Hair follicular keratinocyte (primary cell): Measurements from ENCODE around the genes DAGLA and MYRF.

DNA sequence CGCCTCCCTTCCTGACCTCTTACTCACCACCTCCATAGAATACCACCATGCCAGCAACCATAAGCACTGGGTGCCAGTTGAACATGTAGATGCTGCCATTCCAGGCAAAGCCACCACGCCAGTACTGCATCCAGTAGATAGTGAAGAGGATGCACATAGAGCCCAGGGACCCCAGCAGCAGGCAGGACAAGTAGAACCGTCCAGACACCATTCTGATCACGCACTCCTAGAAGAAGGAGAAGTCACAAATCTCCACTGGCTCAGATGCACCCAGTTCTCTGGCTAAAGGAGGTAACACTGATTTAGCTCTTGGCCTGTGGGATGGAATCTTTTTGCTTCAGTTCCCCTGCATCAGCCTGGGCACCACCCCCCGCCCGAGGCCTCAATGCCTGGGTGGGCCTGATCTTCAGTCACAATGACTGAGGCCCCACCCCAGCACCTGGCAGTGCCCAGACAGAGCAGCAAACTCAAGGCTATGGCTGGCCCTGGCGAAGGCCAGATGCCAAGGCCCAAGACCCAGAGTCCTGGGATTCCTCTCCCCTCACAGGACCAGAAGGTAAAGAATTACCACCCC, 5.1 kb downstream of the CYB561A3 start:
- RAMPAGE, long total RNA, result no peak

DNA sequence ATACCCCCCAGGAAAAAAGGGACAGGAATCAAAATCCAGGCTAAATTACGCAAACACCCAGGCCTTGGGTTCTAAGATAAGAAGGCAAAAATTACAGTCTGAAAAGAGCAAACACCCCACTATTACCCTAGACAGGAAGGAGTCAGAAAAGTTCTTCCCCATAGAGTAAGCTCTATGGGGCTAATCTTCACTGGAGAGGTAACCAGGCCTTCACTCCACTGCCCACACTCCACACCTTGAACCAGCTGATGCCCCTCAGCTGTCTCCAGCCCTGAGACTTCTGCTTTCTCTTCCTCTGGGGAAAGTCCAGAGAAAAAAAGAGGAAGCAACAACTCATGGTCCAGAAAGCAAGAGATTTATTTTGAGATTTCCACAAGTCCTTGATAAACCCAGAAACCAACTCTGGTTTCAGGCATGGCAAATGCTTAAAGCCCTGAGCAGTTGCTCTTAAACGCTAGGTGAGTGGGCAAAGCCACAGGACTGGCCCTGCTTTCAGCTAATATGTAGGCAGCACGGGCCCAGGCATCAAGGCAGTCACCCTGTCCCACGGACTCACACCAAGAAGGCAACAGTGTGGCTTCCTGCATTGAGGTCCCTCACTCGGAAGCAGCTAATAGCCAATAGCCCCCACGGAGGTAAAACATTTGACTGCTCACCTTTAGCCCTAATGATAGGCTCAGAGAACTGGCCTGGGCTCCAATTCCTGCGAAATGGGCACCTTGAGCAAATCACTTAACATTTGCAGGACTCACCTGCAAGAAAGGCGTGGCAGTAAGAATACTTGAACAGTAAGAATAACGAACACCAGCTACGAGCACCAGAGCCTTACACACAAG, 4.4 kb downstream of the CYB561A3 start:
- RAMPAGE, long total RNA, result no peak

DNA sequence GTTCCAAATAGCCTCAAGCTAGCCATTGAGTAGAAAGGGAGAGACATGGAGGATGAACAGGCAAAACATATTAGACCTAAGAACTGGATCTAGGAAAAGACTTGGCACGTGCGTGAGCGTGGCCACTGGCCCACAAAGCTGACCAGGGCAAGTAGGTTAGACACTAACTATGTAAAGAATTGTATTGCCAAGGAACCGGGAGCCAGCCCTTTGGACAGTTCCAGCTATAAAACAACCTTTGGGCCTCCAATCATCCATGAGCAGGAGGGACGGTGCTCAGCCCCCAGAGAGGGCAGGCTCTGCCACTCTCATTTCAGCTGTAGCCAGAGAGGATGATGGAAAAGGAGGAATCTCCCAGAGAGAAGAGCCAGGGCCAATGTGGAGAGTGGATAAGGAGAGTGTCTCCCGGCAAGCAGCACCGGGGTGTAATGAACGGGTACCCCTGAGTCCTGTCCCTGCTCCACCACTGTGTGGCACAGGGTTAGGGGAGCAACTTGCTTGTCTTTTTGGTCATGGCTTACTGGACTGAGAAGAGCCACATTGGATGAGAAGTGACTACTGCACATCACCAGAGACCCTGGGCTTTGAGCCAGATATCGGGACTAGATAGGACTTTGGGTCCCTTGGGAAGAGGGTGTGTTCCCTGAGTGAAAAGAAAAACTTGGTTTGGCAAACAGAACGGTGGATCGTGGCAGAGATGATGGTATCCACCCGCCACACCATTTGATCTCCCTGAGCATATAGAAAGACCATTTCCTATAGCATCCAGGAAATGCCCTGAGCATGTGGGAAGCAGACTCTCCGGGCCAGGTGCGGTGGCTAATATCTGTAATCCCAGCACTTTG, 24.5 kb downstream of the SDHAF2 start:
- RAMPAGE, long total RNA, result no peak

DNA sequence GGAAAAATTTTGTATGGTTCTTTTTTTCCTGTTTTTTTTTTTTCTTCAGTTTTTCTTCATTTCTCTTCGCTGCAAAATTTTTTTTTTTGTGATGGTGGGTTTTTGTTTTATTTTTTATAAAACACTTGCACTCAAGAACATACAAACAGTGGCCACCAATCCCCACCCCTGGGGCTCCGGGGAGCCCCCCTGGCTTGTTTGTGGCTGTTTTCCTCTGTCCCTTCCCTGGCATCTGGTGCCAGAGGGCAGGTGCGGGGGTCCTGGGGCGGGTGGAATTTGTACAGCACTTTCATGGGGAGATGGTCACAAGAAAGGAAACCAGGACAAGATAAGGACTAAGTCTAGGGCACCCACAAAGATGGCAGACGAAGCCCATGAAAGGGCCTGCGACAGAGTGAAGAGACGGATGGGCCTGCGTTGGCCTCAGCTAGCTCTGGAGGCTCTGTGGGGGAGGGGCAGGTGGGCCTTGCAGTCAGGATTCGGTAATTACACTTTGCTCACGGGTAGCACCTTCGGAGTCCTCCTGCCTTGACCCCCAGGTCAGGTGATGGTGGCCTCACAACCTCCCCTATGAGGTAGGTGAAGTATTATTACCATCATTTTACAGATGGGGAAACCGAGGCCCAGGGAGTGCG, 7.0 kb downstream of the LRRC10B start:
- RAMPAGE, long total RNA, result no peak

DNA sequence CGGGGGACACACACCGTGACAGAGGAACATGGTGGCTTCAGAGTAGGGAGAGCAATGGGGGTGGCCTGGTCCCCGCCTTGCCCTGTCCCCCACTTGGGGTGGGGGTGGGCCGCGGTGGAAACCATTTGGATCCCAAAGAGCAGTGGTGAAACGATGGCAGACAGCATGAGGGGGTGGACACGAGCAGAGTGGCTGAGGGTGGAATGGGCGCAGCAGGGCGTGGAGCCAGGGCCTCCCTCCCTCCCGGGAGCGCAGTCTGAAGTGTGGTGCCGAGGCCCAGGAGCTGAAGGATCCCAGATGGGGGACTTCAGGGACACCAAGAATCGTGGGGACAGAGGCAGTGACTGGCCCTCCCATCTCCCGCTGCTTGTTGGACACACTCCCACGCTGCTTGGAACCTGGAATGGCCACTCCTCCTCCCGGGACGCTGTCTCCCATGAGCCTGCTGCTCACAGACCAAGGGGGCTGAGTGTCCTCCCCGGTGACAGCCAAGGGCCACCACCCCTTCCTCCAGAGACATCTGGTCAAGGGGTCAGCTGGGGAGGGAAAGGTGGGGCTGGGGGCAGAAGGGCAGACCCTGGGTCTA, 26.8 kb downstream of the LRRC10B start:
- RAMPAGE, long total RNA, result no peak

- RAMPAGE, long total RNA, result no peak
Measured at GRCh38 chr11:61594360-61594919, 13.6 kb upstream of the SYT7 start.

- RAMPAGE, long total RNA, result no peak
Measured at GRCh38 chr11:61655056-61655391, 25.2 kb upstream of the DAGLA start.

DNA sequence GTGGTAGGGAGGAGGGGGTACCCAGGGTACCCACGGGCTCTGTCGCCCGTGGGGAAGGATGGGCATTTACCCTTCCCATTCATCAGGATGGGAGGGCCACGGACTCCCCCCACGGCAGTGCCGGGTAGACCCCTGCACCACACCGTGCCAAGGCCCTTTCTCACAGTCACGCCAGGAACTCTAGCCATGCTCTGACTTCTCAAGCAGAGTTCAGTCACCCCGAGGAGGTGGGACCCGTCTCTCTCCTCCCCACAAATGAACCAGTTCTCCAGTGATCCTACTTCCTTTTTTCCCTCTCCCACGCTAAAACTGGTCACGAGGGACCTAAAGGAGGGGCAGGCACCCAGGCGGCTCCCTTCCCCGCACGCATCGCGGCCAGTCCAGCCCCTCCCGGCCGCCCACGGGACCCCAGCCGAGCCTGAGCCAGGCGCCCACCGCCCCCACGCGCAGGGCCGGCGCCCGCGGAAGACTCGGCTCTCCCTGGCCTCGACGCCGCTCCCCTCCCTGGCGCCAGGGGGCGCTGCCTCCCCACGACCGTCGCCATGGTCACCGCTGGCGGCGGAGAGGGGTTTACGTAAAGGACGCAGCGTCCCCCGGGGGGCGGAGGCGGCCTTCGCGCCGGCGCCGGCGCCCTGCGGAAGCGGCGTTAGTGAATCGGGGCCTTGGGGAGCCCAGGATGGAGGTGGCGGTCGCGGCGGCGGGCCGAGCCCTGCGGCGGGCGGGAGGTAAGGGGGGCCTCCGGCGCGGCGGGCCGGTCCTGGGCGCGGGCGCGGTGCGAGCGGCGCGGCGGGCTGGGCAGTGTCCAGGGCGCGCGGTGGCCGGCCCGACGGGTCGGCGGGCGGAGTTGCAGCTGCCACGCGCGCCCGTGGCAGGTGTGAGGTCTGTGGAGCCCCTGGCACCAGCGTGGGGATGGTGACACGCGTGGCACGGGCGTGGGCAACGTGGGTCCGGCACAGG, at the start of gene DAGLA:
Gene DAGLA, plus strand, starts transcription at position 612 of the 957 bp plus-strand sequence.
- RAMPAGE, long total RNA, result no peak

GRCh38 chr11:61752228-61752867, at the start of gene MYRF:
MYRF (plus strand) TSS chr11:61752636.
- RAMPAGE, long total RNA, result no peak

GRCh38 chr11:61754473-61755266, 2.2 kb downstream of the MYRF start:
- RAMPAGE, long total RNA, result no peak

DNA sequence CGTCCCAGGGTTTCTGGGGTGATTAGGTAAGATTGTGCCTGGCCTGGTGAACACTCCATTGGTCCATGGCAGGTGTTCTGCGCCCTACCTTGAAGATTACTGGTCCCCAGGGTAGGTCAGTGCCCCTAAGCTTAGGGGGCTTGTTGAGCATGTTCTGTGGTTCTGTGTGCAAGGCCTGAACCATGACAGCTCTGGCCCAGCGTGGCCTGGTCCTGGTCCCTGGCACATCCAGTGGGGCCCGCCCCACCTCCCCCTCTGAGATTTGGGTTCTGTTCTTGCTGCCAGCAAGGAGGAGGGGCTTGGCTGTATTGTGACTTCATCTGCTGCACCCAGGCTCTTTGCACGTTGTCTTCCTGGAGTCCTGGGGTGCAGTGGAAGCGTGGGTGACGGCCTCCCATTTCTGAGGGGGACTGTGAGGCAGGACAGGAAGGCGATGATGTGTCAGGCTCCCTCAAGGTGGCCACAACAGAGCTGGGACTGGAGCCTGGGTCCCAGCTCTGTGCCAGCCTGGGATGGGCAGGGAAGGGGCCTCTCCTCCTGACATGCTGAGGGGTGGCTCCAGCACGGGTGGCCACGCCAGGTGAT, 5.1 kb downstream of the MYRF start:
- RAMPAGE, long total RNA, result no peak

- RAMPAGE, long total RNA, result no peak
Measured at GRCh38 chr11:61768628-61769740, 16.5 kb downstream of the MYRF start.

GRCh38 chr11:61769959-61770591, 17.6 kb downstream of the MYRF start:
- RAMPAGE, long total RNA, result no peak

DNA sequence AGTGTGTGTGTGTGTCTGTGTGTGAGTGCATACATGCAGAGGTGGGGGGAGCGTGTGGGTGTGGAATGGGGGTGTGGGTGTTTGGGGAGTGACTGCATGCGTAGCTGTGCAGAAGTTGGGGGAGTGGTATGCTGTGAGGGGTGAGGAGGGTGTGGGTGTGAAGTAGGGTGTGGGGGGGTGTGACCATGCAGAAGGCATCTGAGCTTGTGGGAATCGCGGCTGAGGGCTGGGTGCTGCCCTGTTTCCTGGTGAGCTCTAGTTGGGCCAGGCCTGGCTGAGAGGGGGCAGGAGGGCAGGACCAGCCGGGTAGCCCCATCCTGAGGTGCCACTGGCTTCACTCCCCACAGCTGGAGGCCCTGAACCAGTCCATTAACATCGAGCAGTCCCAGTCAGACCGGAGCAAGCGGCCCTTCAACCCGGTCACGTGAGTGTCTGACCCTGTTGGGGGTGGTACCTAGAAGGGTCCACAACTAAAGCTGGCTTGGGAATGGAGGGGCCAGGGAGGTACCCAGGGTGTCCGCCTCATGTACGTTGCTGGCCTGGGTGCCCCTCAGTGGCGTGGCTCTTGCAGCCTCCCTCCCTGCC, 16.6 kb downstream of the TMEM258 start:
- RAMPAGE, long total RNA, result no peak

GRCh38 chr11:61791731-61792281, 593 bp downstream of the TMEM258 start:
- RAMPAGE, long total RNA, result no peak

GRCh38 chr11:61814120-61814682, 2.6 kb downstream of the FADS1 start:
- RAMPAGE, long total RNA, result no peak

GRCh38 chr11:61980656-61981013, 13.2 kb upstream of the FTH1 start:
- RAMPAGE, long total RNA, result no peak

- RAMPAGE, long total RNA, result no peak
Measured at GRCh38 chr11:62061796-62062306, 62.0 kb upstream of the INCENP start.

DNA sequence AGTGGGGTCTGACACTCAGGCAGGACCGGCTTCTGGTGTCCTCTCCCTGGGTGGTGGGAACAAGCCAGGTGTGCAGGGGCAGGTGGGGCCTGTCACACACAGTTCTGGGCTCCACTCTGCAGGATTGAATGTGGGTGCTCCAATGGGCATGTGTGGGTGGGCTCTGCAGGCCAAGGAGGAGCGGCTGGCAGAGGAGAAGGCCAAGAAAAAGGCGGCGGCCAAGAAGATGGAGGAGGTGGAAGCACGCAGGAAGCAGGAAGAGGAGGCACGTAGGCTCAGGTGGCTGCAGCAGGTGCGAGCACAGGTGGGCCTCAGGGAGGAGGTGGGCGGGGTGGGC, 21.6 kb downstream of the INCENP start:
- RAMPAGE, long total RNA, result no peak

DNA sequence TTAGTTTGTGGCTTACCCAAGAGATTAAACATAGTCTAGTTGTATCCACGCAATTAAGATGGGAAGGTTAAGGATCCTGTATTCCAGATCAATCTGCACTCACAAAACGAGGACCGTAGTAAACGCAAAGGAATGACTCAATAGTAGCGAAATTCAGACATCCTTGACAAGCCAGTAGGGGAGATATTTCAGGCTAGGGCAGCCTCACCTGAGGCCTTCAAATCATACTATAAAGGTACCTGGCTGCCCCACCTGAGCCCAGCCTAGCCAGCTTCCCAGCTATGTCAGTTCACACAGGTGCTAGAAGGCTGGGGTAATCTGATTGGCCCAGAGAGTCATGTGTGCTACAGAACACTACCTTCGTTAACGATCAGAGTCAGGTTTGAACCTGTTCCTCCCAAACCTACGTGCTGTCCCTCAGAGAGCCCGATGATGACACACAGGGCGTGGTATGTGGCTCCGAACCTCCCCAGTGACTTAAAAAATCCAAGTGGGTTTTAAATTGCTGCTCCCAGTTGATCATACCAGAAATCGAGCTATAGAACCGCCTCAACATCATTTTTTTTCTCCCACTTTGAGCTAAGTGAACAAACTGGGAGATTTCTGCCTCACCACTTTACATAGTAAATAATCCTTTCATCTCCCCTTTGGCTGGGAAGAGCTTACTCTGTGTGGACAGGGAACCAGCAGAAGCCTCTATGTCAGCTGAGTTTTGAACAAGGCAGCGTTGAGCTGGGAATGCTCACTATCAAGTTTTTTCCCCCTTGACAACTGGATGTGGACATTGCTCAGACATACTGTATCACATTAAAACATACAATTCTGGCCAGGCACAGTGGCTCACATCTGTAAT, 46.3 kb downstream of the AHNAK start:
- RAMPAGE, long total RNA, result no peak